ENCODE measurements around the genes BANF2, SEC23B and DTD1.

GRCh38 chr20:17568908-17569641 lies 800 bp upstream of the DSTN start:
- PRO-cap, 3 experiments = peak in 3 of 3 experiments; most common plus-strand start chr20:17569173 (in 3); most common minus-strand start chr20:17569220 (in 3)

- PRO-cap, 3 experiments = no peak in any of the 3 experiments
Measured at GRCh38 chr20:17611962-17613178, 42.5 kb downstream of the DSTN start.

DNA sequence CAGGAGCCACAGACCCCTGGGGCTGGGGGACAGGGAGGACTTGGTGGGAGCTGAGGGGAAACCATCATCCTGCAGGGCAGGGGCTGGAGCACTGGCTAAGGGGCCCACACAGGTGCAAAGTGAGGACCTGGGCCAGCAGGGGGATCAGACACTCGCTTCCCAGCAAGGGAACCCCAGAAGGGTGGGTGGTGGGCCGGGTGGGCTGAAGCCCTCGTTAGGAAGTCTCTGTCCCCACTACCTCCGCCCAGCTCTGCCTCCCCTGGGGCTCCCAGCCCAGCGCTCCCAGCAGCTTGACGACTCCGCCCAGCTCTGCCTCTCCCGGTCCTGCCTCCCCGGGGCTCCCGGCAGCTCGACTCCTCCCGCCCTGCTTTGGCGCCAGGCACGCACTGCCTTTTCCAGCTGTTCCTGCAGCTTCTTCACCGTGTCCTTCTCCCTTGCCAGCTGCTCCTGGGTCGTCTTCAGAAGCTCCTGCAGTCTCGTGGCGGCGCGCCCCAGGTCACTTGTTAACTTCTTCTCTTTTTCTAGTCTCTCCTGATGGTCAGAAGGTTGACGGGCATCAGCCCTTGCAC lies 44.6 kb downstream of the DSTN start:
- PRO-cap, 3 experiments = peak in 1 of 3 experiments; most common plus-strand start position 347 of the sequence (in 1); most common minus-strand start position 252 of the sequence (in 1)

DNA sequence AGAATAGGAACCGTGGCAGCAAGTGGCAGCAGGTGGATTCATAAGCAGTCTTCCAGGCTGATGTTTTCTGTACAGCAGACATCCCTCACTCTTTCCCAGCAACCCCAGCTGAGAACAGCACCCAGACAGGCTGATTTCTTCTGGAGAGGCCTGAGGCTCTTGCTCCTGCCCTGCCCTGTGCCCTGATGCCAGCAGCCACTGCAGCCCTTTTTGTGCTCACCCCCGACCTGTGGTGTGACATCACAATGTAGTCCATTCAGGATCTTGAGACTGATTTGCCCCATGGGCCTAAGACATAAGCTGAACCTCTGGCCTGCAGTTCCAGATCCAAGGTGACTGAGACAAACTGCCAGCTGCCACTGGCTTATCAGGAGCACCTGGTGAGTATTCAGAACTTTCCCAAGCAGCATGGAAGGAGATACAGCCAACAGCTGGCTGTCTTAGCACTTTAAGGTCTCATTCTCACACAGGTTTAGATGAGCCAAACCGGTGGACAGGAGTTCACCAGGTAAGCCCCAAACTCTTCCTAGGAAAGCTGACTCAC lies at the start of gene BANF2:
TSS of gene BANF2 (plus strand) at position 291 of the 544 bp plus-strand sequence.
- PRO-cap, 3 experiments = no peak in any of the 3 experiments

GRCh38 chr20:17873449-17873704 lies 95.2 kb downstream of the SNX5 start:
- PRO-cap, 3 experiments = no peak in any of the 3 experiments

GRCh38 chr20:17875734-17876525 lies 92.7 kb downstream of the SNX5 start:
- PRO-cap, 3 experiments = no peak in any of the 3 experiments

DNA sequence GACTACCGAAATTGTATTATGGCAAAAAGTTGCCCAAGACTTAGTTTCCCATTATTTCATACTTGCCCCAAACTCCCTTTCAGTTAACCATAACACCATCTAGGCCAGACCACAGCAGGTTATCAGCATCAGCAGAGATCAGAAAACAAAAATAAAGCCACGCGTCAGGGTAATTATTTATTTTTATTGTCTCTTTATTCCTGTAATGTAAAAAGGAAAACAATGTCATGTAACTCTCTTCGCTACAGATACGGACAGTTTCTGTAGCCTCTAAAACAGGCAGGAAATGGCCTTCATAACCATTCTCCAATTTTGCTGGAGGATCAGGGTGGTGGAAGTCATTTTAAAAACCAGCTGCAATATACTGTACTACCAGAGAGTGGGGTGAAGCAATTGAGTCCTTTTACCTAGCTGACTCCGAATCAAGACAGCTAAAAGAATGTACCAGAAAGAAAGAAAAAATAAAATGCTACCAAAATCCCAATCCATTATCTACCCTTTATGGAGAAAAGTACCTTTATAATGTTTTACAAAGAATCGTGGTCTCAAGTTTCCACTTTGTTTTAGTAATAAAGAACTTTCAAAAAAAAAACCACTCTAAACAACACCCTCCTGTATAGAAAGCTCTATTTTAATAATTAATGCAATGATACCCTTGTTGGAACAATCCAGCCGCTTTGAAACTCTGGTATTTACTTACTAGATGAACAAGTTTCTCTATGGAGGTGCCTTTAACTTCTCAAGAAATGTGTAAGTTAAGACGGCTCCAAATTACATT lies 1.6 kb downstream of the SNX5 start:
- PRO-cap, 3 experiments = no peak in any of the 3 experiments

- PRO-cap, 3 experiments = peak in 3 of 3 experiments; most common plus-strand start chr20:17970019 (in 1); most common minus-strand start chr20:17969916 (in 3)
Measured at GRCh38 chr20:17969713-17970421, 1.0 kb downstream of the MGME1 start.

DNA sequence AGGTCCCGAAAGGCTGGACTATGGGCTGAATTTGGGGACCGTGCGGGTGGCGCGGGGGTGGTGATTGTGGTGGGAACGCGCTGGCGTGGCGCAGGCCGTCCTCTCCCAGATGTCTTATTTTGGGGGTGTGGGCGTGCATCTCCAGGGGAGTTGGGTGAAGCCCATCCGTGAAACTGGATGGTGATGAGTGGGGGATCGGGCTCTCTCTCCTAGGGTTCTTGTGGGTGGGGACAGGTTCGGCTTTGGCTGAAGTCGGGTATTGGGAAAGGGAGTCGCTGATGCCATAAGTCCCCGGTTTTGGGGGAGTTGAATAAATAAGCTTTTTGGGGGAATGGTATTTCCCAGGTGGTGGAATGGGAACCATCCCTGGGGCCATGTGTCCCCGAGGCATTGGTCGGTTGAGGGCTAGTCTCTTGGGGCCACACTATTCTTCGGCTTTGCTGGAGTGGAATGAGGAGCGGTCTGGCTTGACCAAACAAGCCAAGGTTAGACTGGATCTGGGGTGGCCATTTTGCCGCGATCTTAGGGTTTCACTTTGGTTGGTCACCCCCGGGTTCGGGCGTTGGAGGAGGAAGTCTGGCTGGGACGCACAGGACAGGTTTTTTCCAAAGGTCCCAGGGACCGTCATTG lies 452 bp downstream of the ZNF133 start:
- PRO-cap, 3 experiments = no peak in any of the 3 experiments

DNA sequence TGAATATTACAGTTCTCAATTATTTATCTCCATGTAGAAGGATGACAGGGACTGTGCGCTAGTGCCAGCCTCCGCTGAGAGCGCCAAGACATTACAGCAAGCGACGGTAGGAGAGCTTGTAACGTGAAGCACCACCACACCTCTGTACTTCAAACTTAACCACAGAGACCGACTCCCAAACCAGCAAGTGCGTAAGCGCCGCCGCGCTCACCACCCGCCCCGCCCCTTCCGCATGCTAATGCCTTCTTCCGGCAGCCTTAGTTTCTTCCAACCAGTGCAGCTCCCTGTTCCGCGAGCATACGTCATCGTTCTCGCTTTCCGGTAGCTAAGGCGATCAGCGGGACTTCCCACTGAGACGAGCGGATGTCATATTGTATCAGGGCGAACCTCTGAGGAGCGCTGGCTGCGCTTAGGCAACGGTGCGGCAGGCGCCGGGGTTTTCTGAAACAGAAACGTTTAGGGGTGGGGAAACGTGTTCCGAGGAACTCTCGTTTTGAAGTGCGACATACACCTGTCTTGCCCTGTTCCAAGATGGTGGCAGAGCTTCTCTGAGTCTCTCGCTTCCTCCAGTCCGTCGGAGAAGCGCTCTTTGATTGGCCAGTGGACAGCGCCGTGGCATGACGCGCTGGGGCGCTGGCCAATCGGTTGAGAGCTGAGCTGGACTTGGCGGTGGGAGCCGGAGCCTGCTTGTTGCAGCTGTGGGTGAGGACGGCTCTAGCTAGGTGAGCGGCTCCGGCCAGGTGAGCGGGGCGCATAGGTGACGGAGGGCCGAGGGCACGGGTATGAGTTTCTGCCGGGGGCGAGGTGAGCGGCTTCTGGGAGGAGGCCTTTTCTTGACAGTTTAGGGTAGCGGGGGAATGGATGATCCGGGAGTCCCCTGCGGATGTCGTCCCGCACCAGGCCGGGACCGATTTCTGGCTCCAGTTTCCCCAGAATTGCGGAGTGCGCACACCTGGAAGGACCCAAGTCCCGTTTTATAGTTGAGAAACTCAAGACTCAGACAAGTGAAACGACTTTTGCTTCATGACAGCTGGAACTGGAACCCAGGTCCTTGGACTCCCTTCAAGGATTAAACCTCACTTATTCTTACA lies at the start of gene SEC23B:
TSS of gene SEC23B (plus strand) at position 690 of the 1,091 bp plus-strand sequence.
- PRO-cap, 3 experiments = peak in 3 of 3 experiments; most common plus-strand start position 314 of the sequence (in 3); most common minus-strand start position 170 of the sequence (in 1)

DNA sequence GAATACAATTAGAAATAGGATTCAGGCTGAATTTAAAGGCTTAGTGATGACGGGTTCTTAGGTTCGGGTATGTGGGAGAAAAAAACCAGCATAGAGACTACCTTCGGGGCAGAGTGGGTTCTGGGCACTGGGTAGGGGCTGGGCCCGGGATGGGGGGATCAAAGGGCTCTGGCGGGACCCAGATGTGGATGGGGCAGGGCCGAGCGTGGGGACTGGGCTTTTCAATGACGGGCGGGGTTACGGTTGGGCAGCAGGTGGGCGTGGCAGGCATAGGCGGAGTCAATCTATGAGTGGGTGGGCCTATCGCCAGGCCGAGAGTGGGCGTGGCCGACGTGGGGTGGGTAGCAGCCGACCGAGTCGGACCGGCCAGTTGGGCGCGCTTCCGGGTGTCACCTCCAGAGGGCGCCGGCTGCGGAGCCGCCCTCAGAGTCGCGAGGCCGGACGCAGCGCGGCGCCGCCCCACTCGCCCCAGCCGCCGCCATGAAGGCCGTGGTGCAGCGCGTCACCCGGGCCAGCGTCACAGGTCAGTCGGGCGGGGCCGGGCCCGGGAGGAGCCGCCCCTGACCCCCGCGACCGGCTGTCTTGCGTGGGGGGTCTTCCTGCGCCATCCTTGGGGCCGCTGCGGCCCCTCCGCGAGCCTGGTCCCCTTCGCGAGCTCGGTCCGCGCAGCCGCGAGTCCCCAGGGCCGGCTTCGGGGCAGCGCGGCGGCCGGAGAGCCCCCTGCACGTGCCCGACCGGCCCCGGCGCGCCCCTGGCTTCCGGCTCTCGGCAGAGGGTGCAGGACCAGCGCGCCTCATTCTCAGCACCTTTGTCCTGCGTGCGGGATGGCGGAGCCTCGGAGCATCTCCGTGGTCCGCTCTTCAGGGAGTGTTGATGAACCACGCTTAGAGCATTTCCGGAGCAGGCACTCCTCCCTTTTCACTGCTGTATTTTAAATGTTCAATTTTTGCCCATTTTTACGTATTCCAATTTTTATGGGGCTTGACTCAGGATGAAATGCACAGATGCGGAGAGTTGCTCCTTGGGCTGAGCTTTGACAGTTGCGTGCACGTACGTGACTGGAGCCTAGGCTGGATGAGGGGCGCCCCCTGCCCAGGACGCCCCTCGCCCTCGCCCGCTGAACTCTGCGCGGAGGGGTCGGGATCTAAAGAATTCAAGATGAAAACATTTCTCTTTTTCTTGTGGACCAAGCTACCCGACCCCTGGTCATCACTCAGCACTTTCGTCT lies at the start of gene DTD1:
TSS of gene DTD1 (plus strand) at position 462 of the 1,228 bp plus-strand sequence.
- PRO-cap, 3 experiments = peak in 3 of 3 experiments; most common plus-strand start position 398 of the sequence (in 3); most common minus-strand start position 214 of the sequence (in 3)

- PRO-cap, 3 experiments = no peak in any of the 3 experiments
Measured at GRCh38 chr20:18989587-18990154, 176.1 kb downstream of the SCP2D1 start.

- PRO-cap, 3 experiments = no peak in any of the 3 experiments
Measured at GRCh38 chr20:19737011-19737644, 20.9 kb upstream of the RIN2 start.

DNA sequence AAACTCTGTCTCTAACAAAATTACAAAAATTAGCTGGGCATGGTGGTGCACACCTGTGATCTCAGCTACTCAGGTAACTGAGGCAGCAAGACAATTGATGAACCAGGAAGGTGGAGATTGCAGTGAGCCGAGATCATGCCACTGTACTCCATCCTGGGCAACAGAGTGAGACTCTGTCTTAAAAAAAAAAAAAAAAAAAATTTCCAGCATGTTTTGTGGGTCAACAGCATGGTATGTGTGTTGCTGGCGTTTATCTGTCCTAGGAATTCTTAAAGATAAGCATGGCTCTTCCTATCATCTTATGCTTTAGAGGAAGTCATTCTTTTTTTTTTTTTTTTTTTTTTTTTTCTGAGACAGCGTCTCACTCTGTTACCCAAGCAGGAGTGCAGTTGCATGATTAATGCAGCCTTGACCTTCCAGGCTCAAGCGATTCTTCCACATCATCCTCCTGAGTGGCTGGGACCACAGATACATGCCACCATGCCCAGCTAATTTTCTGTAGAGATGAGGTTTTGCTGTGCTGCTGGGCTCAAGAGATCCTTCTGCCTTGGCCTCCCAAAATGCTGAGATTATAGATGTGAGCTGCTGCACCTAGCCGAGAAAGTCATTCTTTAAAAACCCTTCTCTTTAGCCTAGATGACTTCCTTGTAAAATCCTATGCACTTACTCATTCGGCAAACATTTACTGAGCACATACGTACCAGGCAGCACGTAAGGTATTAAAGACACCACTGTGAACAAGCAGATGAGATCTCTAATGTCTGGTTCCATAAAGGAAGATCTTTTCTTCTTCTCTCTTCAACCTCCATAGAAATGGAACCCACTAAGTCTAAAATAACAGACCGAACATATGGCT lies 122.2 kb downstream of the RIN2 start:
- PRO-cap, 3 experiments = peak in 3 of 3 experiments; most common plus-strand start position 748 of the sequence (in 2); most common minus-strand start position 613 of the sequence (in 3)

DNA sequence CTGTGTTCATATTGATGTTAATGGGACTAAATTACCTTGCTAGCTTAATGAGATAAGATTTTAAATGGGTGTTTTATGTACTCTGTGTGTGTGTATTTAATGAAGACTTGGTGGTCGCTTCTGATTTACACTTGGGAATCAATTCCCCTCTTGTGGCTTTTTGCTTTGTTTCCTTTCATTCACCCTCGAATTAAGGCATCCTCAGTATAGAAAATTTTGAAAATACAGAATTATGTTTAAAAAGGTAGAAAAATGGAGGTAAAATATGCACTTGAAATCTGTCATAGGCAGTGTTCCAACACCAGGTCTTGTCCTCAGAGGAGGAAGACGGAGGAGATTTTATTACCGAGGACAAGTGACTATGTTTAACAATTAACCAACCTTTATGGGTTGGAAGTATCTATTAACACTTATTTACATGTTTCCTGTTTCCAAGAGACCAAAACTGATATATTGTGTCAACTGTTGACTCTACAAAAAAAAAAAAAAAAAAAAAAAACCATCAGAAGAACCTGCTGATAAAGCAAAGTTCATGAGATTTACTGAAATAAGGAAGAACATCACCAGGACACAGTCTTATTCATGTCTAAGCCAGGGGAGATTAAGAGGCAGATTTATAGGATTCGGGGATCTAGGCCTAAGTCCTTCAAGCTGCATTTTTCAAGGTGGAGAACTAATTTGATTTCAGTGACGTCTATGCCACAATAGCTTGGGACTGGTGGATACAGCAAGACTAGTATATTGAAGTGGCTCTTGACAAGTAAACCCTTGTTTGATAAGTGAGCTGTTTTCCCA lies 126.8 kb upstream of the NAA20 start:
- PRO-cap, 3 experiments = no peak in any of the 3 experiments

DNA sequence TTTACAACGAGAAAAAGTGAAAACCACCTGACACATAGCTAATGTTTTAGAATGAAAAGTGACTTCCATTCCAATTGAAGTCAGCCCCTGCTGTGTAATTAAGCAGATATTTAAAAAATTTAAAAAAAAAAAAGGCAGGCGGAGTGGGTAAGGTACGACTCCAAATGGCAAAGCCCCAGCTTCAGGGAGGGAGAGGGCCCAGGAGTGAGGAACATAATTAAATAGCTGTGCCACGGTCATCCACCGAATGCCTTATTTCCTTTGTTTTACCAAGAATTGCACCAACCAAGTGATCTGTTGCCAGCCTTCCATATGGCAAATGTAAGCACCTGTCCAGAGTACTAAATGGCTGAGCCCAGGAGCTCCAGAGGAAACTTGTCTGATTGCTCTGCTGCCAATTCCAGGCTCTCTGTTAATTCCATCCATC lies 100.2 kb upstream of the NAA20 start:
- PRO-cap, 3 experiments = no peak in any of the 3 experiments

DNA sequence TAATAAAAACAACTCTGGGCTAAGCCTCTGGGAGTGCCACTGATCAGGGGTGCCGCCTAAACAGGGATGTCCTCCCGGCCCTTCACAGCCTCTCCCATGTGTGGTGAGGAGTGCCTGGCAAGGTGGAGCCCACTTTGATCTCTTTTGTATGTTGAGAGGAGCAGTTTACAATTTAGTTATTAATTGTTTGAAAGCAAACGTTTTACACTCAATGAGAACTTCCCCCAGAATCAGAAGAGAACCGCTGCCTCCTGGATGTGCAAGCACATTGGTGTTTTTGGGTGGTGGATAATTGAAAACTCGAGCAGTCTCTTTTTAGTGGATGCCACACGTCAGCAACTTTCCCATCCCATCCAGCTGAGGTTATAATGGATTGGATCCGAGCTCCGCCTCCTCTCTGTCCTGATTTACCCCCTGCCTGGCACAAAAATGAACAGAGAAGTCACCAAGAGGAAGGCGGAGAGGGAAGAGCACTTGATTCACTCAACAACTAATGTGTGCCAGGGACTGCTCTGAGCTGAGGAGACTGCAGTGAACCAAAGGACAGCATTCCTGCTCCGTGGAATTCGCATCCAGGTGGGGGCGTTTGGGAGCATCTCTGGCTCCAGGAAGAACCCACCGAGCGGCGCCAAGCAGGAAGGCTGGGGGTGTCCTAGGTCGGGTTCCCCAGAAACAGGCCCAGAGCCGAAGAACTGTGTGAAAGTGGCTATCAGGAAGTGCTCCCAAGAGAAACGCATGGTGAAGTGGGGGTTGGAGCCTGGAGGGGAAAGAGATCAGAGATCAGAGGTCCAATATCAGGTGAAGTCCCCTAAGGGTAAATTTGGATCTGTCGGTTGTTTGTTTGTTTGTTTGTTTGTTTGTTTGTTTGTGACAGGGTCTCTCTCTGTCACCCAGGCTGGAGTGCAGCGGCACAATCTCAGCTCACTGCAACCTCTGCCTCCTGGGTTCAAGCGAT lies 95.9 kb upstream of the NAA20 start:
- PRO-cap, 3 experiments = no peak in any of the 3 experiments

DNA sequence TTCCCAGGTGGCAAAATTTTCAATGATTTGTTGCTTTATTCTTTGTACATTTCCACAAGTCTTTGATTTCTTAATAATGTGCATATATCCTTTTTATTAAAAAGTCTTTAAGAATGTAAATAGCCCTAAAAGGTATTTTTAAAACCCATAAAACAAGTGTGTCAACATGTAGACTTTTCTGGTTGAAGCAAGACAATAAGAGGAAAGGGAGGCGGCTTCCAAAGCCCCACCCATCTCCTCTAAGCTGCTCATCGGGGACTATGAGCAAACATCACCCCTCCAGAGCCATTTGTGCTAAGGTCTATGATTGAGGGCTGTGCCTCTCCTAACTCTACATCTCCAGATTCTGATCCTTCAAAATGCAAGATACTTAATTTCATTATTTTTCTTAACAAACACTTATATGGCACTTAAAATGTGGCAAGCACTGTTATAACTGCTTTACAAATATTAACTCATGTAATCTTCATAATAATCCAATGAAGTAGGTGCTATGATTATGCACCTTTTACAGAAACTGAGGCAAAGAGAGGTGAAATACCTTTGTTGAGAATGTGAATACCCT lies 2.5 kb upstream of the NAA20 start:
- PRO-cap, 3 experiments = no peak in any of the 3 experiments

- PRO-cap, 3 experiments = no peak in any of the 3 experiments
Measured at GRCh38 chr20:20018938-20019591, 1.9 kb downstream of the NAA20 start.

DNA sequence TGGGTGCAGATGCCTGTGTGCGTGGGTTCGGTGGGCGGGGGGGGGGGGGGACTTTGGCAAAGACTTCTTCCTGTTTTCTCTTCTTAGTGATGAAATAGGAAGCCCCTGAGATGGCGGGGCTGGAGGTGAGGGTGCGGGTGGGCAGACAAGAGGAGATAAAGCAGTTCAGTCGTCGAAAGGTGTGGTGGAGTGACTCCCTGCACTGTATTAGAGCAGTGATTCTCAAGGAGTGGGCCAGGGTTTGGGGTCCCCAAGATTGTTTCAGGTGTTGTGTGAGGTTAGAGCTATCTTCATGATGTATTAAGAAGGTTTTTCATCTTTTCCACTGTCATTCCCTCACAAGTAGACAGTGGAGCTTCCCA lies 3.8 kb downstream of the NAA20 start:
- PRO-cap, 3 experiments = no peak in any of the 3 experiments